Mesothelial cell of epicardium (in vitro differentiated cells): ENCODE measurements around a stretch of chr14.

- PRO-cap, result no peak
These were observed 41.5 kb downstream of the PRKCH start for GRCh38 chr14:61362564-61363686.

DNA sequence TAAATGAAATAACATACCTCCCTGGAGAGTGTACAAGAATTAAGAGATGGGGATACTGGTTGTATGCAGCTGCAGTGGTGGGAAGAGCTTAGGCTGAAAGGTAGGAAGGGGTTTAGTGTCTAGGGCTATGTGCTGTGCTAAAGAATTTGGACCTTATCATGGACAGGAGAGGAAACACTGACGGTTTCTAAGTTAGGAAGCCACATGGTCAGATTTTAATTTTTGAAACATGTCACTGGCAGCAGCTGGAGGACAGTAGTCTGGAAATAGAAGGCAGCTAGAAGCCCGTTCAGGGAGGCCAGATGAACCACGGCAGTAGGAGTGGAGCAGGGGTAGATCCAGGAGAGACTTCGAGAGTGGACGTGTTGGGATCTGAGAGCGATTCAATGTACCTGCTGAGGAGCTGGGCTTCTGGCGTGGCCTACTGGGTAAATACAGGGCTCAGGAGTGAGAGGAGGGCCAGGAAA is 64.8 kb downstream of the PRKCH start:
- PRO-cap, result no peak

DNA sequence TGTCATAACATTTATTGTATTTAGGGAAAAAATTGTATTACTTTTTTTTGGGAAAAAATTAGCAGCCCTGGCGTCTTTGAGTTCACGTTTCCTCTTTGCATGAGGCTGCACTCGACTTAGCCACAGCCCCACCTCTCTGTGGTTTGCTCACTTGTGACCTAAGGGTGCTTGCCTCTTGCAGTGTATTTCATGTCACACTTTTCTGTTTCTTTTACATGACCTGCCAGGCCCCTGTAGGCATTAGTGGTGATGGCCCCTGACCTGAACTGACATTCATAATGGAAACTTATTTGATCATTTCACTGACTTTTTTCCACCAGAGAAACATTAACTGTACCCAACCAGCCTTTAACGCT is 122.8 kb downstream of the PRKCH start:
- PRO-cap, result no peak

GRCh38 chr14:61451464-61451899 is 130.1 kb downstream of the PRKCH start:
- PRO-cap, result no peak

DNA sequence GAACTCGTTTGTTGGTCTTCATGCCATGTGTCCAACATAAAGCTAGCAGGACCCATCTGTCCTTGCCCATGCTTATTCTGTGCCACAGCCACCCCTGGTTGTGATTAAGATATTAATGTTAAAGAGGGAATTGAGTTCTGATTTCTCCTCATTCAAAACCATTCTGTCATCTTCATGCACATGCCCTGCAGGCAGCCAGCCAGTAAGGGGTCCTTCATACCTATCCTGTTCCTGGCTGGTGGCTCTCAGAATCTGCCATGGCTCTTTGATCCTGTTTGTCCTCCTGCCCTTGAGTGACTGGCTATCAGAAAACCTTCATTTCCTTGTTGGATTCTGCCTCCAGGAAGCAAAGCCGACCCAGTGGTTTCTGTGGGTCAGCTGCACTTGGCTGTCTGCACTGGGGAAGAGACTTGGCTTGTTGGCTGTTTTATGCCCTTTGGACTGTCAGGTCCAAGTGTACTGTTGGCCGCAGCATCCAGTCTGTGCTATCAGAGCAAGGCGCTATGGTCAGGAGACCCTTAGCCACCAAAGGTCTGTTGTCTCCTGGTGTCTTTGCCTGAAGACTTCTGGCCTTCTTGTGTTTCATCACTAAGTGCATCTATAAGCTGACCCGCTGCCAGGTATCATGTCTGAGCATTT is 177.5 kb upstream of the HIF1A start:
- PRO-cap, result no peak

DNA sequence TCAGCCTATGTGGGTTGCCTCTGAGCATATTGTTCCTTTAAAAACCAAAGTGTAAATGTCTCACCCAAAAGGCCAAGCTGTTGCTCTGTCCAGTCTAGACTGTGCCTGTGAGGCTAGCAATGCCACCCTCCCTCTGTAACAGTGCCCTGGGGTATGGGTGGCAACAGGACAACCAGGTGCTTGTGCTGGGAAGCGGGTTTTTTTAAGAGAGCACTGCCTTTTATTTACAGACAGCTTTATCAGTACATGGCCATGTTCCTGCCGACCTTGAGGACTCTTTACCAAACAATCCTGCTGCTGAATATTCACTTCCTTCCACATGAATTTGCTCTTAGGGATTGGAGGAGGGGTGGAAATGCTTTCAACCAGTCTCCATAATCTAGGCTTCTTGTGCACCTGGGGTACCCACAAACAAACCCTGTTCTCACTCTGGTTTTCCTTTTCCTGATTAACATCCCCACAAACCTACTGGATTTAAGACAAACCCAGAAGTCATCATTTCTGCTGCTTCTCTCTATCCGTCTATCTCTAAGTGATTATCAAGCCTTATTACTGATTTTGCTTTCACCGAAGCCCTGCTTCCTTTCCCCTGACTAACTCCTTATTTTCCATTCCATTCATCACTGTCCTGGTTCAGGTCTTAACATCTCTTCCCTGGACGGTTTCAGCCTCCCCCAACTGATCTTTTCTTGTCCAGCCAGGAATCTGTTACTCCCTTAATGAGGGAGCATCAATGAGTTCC is 168.2 kb upstream of the HIF1A start:
- PRO-cap, result no peak

- PRO-cap, result no peak
These were observed 166.7 kb upstream of the HIF1A start for GRCh38 chr14:61528575-61529001.

GRCh38 chr14:61561000-61561373 is 134.3 kb upstream of the HIF1A start:
- PRO-cap, result no peak

GRCh38 chr14:61608792-61609254 is 86.5 kb upstream of the HIF1A start:
- PRO-cap, result no peak

DNA sequence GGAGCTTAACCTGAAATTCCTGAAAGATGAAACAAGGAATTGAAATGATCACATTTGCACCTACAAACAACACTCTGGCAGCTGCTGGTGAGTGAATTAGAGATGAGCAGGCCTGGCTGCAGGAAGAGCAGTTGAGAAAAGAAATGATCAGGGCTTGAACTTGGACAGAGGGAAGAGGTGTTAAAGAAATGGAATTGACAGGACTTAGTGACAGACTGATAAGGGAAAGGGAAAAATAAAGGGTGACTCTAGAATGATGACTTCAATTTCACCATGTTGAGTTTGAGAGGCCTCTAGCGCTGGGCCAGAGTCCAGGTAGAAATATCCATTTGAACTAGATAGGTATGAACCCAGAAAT is 26.1 kb upstream of the HIF1A start:
- PRO-cap, result no peak

- PRO-cap, result no peak
These were observed 25.1 kb downstream of the HIF1A start for GRCh38 chr14:61720308-61720924.

GRCh38 chr14:61726290-61727118 is 31.2 kb downstream of the HIF1A start:
- PRO-cap, result no peak

GRCh38 chr14:63177783-63178363 is 26.4 kb upstream of the RHOJ start:
- PRO-cap, result no peak

DNA sequence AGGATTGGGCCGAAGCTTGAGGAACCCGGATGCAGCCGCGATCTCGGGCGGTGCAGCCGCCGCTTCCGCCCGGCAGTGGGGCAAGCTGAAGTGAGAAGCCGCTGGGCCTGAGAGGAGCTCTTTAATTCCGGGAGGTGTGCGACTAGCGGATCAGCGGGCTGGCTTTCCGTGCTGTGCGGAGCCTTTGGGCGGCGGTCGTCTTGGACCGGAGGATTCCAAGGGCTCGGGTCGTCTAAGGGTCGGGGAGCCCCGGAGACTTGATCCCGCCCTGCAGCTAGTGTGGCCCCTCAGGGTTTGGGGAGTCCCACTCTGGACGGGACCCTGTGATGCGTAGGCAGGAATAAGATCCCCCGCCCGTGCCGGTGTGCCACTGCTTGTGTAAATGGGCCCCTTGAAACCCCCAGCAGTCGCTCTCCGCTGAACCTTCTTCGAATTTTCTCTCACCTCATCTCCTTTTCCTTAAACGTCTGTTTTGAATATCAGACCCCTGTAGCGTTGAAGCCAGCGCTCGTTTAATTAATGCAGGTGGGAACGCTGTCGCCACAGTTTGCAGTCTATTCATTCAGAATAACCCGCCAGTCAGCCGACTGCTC is 461 bp upstream of the PPP2R5E start:
- PRO-cap, result no peak

DNA sequence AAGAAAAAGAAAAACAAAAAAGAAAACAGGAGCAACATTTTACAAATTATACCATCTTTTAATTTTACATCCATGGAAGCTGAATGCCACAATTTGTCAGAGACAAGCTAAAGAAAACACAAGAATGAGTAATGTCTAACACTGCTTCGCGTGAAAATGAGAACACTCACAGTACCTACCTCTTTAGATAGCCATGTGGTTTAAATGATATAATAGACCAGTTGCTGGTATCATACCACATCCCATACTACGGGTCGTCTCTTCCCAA is 617 bp downstream of the WDR89 start:
- PRO-cap, result no peak

DNA sequence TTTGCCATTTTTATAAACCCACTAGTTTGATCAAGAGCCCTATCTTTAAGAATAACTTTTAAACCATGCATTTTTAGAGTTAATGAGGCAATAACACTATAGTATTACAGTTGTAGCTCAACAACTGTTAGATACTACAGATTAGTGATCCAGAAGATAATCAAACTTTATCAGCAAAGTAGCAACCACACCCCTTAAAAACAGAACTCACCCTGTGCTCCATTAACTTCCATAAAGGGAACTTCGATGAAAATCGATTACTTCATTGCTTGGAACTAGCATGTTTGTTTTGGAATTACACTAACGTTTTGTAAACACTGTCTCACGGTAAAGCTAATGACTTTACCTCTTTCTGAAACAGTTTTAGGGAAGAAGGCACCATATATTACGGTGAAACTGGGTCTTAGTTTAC is 1.4 kb downstream of the SGPP1 start:
- PRO-cap, result no peak

GRCh38 chr14:63884197-63884688 is 31.4 kb downstream of the SYNE2 start:
- PRO-cap, result no peak

GRCh38 chr14:63922507-63923473 is 70.0 kb downstream of the SYNE2 start:
- PRO-cap, result no peak

GRCh38 chr14:63995212-63995621 is 142.4 kb downstream of the SYNE2 start:
- PRO-cap, result no peak

- PRO-cap, result no peak
These were observed 149.9 kb downstream of the SYNE2 start for GRCh38 chr14:64002516-64003220.